CMK (cell line): ENCODE data around the gene TEKT5.

- RRBS, result 100% methylated on average over 1 of the region's 19 CpGs
Observed at GRCh38 chr16:8859894-8860565, 8.8 kb downstream of the CARHSP1 start.

GRCh38 chr16:8864150-8865002, 4.4 kb downstream of the CARHSP1 start:
- RRBS, result no CpG with 5 or more reads among the region's 22 CpGs

DNA sequence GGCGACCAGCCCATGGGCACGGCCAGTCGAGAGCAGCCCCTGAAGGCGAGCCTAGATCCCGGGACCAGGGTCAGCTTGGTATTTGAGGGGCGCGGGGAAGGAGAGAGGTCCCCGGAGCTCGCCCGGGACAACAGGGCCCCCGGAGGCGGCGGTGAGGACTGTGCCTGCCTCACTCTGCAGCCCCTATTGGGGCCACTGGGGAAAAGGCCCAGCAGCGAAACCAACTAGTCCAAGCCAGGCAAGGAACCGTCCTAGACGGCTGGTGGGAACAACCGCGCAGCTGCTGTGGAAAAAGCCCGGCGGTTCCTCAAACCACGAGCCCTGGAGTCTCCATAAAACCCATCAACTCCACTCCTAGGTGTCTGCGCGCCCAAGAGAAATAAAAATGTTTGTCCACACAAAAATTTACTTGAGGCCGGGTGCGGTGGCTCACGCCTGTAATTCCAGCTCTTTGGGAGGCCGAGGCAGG, 864 bp upstream of the CARHSP1 start:
- RRBS, result 45% methylated on average over 4 of the region's 27 CpGs

GRCh38 chr16:8946408-8946908, 17.2 kb downstream of the USP7 start:
- RRBS, result no CpG with 5 or more reads among the region's 8 CpGs

DNA sequence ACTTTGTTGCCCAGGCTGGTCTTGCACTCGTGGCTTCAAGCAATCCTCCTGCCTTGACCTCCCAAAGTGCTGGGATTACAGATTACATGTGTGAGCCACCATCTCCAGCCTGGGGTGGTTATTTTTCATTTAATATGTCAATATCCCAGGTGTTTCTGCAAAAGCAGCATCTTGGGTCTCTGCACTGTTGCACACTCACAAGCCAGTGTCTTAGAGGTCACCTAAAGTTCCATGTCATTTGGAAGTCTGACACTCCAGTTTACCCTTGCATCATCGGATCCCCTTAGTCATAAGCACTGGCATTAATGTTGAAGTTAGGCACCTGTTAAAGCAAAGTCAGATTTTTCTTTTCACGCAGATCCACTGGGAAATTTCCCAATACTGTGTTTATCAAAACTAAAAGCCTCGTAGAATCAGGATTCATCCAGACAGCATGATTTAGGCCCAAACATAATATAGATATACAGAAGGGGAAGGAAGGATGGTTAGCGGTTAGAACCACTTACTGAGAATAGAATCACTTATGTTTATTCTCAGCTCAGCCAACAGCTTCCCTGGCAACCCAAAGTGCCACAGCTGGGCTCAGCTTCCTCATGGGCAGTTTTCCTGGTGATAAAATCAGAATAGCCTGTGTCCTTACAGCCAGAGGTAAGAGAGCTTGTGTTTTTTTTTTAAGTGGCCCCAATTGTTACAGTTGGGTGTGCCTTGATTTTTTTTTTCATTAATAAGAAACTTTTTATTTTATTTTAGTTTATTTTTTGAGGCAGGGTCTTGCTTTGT, 30.1 kb upstream of the HAPSTR1 start:
- RRBS, result no CpG with 5 or more reads among the region's 5 CpGs

GRCh38 chr16:9078230-9078654, 13.2 kb upstream of the HAPSTR1 start:
- RRBS, result no CpG with 5 or more reads among the region's 9 CpGs

GRCh38 chr16:9089801-9090984, 1.3 kb upstream of the HAPSTR1 start:
- RRBS, result under 1% methylated on average over 29 of the region's 89 CpGs

- RRBS, result no CpG with 5 or more reads among the region's 11 CpGs
Observed at GRCh38 chr16:9183673-9184013, 92.2 kb downstream of the HAPSTR1 start.

- RRBS, result no CpG with 5 or more reads among the region's 3 CpGs
Observed at GRCh38 chr16:9545965-9546387, 454.5 kb downstream of the HAPSTR1 start.

DNA sequence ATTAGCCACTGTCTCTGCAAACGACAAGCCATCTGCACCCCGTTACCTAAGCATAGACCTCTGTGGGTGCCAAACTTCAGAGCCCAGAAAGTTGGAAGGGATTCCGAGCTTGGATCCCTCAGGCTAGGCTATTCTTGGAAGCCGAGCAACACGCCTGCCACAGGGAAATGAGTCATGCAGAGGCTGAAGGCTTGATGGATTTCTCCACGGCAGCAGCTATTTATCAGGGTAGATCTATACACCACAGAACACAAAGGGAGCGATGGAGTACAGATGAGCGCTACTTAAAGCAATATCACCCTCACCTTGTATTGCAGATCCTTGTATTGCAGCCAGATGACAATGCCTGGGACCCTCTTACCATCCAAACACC, 101.8 kb downstream of the GRIN2A start:
- RRBS, result no CpG with 5 or more reads among the region's 8 CpGs

DNA sequence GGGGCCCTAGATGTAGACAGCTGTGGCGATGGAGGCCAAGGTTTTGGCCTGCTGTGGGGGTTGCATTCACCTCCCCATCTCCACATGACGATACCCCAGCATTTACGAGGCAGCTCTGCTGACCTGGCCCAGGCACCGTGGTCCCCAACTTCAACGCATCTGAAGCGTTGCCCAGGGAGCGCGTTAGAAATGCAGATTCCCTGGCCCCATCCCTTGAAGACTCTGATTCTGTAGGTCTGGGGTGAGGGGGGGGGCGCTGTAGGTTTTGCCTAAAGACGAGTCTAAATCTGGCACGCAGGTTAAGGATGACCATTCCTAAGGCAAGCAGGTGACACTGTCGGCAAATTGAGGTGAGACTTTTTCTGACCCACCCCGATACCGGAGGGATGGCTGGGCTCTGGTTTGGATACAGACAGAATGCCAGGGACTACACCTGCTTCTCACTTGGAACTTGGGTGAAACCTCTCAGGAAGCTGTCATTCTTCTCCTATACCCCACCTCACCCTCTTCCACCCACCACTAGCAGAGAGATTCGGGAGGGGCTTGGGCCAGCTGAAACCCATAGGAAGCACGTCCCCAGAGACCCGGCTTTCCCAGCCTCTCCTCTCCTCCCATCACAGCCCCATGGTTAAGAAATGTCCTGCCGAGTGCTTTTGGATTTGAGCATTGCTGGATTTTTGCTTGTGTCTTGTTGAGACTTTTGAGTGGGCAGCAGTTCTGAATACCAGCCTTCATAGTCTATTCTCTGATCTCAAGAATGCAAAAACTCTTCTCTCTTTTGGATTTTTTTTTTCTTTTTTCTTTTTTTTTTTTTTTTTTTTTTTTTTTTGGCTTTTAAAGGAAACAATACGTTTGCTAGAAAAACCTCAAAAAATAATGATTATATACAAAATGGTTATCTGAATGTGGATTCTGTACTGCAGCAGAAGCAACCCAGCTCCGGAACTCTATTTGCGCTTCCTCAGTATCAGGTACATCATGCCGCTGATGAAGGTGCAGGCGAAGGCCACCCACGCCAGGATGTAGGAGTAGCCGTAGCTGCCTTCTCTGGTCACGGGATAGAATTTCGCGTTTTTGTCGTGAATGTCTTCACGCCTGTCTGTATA, 48.1 kb downstream of the EMP2 start:
- RRBS, result no CpG with 5 or more reads among the region's 30 CpGs

DNA sequence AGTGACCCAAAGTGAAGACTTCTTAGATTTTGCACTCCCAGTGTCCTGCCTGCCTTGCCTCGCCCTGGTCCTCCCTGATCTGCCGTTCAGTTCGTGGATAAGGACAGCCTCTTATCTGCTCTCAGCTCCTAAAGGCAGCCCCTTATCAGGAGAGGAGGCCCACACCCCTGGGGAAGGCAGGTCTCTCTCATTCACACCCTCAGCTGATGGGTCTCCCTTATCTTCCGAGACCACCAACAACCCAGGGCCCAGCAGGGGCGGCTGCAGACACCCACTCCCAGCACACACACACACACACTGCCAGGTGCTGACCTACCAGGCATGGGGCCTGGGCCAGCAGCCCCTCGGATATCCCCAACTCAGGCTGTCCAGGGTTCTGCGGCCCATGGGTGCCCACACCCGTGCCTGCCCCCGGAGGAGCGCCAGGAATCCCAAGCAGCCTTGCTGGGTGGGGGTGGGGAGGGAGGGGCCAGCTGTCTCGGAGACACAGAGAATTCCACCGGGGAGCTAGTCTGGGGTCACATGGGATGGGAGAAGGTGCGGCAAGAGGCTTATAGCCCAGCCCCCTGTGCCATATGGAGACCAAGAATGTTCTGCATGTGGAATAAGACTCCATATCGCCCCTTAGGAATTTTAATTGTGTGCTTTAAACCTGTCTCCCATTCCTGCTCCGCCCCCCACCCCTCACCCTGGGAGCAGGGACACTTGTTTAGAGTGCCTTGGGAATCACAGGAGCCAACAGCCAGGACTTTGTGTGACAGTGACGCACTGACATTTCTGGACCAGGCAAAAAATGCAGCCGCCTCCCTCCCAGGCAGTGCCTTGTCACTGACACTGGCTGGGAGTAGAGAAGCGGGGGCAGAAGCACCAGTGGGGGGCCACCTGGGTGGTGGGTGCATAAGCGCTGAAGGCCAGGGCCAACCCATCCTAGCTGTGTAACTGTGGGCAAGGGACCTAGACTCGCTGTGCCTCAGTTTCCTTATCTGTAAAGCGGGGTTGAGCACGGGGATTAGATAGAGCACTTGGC, 41.9 kb upstream of the EMP2 start:
- RRBS, result 43% methylated on average over 4 of the region's 22 CpGs

- RRBS, result no CpG with 5 or more reads among the region's 17 CpGs
Observed at GRCh38 chr16:10646705-10647466, 47.8 kb downstream of the TEKT5 start.

- RRBS, result 91% methylated on average over 4 of the region's 11 CpGs
Observed at GRCh38 chr16:10694654-10695138, at the start of gene TEKT5. TSS of gene TEKT5 (minus strand) at chr16:10694930.

DNA sequence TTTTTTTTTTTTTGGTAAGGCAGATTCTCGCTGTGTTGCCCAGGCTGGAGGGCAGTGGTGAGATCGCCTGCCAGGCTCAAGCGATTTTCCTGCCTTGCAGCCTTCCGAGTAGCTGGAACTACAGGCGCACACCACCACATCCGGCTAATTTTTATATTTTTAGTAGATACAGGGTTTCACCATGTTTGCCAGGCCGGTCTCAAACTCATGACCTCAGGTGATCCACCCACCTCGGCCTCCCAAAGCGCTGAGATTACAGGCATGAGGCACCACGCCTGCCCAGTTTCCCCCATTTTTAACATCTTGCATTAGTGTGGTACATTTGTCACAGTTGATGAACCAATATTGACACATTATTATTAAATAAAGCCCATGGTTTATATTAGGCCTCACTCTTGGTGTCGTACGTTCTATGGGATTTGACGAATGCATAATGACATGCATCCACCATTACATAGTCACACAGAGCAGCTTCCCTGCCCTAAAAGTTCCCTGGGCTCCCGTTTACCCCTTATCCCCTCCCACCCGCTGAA, 6.2 kb upstream of the NUBP1 start:
- RRBS, result no CpG with 5 or more reads among the region's 15 CpGs

DNA sequence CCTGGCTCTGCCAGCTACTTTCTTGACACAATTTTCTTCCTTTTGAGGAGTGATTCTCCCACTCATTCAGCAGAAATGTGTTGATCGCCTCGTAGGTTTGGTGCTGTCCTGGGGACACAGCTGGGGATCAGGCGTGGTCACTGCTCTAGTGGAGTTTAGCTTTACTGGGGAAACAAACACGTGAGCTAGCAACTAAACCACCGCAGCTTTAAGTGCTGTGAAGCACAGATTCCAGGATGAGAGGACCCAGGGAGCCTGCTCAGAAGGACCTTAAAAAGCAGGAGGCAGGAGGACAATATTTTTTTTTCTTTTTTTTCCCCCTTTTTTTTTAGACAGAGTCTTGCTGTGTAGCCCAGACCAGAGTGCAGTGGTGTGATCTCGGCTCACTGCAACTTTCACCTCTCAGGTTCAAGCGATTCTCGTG, 817 bp downstream of the NUBP1 start:
- RRBS, result no CpG with 5 or more reads among the region's 8 CpGs

DNA sequence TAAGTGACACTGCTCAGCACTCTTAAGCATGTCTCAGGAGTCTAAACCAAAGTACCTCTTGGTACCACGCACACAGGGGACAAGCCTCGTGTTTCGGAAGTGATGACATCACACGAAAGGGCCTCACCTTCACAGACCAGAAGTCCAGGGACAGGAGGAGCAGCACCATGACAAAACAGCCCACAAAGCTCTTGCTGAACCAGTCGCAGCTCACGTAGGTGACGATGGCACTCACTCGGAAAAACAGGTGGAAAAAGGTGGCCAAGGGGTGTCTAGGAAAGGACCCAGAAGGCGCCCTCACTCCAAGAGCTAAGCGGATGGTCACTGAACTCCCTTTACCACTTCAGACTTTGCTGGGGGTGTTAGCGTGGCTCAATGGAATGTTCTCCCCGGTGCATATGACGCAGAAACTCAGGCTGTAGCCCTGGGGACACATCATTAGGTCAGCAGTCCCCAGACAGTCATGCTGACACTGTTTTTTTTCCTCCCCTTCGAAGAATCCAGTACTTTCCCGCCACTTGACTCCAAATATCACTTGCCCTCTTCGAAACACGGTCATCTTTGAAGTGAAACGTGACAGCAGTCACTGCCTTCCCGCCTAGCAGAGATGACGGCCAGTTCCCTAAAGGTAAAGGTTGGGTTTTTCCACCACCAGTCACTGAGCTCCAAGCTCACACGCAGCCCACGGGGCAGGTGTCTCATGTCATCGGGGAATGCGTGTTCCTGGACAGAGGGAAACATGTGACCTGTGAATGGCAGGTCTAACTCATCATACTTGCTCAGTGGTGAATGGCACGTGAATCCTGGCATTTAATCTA, 31.4 kb downstream of the NUBP1 start:
- RRBS, result no CpG with 5 or more reads among the region's 25 CpGs

DNA sequence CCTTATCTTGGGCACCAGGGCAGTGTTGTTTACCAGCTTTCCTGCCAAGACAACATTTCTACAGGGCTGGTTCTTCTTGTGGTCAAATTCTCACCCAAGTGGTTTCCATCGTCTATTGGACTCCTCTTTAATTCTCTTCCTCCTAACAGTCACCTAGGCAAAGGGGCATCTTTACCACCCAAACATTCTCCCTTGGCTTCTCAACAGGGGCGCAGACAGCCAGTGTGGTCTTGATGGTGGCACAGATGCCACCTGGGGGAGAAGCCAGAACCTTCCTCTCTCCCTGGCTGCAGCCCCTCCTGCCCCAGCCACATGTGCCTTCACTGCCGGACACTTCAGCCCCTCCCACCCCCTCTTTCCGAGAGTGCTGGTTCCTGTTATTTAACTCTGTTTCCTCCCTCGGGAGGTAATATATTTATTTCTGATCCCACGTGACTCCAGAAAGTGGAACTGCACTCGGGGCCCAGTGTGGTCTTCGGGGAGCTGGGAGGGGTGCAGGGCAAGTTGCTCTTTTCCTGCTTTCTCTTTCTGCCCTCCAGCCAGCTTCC, 8.5 kb upstream of the CIITA start:
- RRBS, result no CpG with 5 or more reads among the region's 8 CpGs

- RRBS, result no CpG with 5 or more reads among the region's 4 CpGs
Observed at GRCh38 chr16:10886872-10887306, 9.9 kb downstream of the CIITA start.

GRCh38 chr16:10946237-10946734, 1.9 kb downstream of the CLEC16A start:
- RRBS, result 92% methylated on average over 2 of the region's 8 CpGs